Metanephros (tissue), 2 donors: ENCODE results near the gene CFAP44.

GRCh38 chr3:113440848-113441811 lies at the start of gene CFAP44:
TSS of gene CFAP44 (minus strand) at chr3:113441493.
- RAMPAGE, long total RNA: no peak

DNA sequence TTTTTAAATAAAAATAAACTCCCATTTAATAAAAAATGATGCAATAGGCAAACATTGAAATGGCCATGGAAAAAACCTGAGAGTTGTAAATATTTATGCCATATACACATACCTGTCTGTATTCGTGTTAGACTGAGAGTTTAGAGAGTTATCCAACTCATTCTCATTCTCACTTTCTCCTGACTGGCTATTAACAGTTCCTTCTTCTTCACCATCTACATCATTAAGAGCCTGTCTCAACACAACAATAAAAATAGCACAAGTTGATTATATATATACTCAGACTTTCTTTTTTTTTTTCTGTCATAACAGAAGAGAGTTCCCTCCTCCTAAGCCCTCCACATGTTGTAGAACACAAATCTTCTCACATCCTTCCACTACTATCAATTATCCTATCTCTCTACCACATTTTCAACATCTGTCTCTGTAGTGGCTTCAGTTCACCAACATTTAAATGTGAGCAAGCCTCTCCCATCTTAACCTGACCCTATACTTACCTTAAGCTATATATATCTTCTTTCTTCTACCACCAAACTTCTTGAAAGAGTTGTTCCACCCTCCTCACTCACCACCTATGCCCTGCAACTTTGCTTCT lies 26.0 kb downstream of the SPICE1 start:
- RAMPAGE, long total RNA: no peak

GRCh38 chr3:113505723-113506299 lies 9.1 kb downstream of the SPICE1 start:
- RAMPAGE, long total RNA: no peak

GRCh38 chr3:113533595-113534000 lies 1.2 kb downstream of the SIDT1 start:
- RAMPAGE, long total RNA: no peak

- RAMPAGE, long total RNA: no peak
These were observed 19.3 kb downstream of the USF3 start for GRCh38 chr3:113677088-113677572.

DNA sequence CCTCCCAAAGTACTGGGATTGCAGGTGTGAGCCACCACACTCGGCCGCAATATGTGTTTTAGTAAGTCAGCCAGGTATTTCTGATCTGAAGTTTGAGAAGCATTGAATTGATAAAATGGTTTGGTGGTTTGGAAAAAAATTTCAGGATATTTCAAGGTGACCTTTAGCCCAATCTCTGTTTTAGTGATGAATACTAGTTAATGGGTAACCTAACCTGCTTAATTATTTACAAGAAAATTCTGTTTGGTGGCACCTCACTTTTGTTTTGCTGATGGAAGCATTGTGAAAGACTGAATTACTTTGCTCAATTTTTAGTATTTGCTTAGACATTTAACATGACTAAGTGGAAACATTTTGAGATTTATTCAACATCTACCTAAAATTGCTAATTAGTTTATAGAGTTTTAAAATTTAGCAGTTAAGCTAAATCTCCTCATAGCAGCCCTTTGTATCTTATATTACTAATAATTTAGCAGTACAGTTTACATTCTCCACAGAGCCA lies 35.2 kb downstream of the GRAMD1C start:
- RAMPAGE, long total RNA: no peak

GRCh38 chr3:113985061-113986107 lies 37.6 kb downstream of the ZDHHC23 start:
- RAMPAGE, long total RNA: no peak

DNA sequence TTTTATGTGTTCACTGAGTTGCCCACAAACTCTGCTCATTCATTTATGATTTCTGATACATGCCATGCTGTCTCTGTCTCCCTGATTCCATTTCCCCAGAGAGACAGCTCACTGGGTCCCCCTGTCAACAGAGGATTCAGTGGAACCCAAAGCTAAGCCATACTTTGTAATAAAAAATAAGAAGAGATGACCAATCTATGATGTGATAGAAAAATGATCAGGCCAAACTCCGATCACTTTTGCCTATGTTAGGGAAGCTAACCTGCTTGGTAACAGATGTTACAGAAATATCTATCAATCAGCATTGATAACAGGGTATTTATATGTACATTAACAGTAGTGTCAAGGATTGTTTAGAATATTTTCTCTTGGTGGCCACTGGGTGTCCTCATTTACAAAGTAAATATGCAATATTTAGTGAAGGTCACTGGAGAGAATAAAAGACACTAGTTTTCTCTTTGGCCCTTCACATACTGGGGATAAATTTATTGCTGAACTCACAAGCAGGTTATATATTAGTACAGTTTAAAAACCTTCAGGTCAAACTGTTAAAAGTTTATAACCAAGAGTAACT lies 68.9 kb downstream of the TIGIT start:
- RAMPAGE, long total RNA: no peak

DNA sequence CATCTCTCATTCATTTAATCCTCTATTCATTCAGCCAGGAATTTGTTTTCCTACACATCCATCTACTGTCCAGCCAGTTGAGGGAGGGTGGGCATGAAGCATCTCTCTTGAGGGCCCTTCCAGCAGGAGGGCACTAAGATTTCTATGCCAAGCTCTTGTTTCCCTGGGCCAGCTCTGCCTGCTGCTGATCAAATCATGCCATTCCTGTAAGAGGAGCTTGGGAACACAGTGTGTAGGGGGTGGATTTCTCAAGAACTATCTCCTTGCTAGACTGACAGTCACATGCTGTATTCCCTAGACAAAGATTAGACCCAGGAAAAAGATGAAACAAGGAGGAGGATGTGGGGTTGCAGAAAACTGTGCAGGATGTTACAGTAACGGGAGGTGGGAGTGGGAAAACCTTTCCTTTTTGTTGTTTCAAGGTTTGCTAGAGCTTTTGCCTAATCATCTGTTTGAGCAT lies 71.5 kb downstream of the TIGIT start:
- RAMPAGE, long total RNA: no peak

- RAMPAGE, long total RNA: no peak
These were observed 133.6 kb downstream of the TIGIT start for GRCh38 chr3:114427433-114427867.

- RAMPAGE, long total RNA: no peak
These were observed 134.2 kb downstream of the TIGIT start for GRCh38 chr3:114427868-114428578.

DNA sequence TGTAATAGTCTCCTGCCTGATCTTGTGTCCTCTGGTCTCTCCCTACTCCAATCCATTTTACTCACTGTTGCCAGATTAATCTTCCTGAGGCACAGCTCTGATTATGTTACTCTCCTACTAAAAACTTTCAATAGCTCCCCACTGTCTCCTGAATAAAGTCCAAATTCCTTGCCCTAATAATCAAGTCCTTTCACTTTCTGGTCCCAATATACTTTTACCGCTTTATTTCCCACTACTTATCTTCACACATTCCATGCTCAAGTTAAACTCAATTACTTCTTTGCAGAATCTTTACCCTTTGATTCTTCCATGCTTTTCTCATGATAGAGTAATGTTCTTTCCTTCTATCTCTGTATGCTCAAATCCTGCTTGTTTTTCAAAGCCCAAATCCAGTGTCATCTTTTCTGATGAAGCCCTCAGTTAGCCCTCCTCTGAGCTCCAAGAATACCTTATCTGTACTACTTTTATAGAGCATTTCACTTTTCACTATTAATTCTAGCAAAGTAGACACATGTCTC lies 181.1 kb downstream of the TIGIT start:
- RAMPAGE, long total RNA: no peak

DNA sequence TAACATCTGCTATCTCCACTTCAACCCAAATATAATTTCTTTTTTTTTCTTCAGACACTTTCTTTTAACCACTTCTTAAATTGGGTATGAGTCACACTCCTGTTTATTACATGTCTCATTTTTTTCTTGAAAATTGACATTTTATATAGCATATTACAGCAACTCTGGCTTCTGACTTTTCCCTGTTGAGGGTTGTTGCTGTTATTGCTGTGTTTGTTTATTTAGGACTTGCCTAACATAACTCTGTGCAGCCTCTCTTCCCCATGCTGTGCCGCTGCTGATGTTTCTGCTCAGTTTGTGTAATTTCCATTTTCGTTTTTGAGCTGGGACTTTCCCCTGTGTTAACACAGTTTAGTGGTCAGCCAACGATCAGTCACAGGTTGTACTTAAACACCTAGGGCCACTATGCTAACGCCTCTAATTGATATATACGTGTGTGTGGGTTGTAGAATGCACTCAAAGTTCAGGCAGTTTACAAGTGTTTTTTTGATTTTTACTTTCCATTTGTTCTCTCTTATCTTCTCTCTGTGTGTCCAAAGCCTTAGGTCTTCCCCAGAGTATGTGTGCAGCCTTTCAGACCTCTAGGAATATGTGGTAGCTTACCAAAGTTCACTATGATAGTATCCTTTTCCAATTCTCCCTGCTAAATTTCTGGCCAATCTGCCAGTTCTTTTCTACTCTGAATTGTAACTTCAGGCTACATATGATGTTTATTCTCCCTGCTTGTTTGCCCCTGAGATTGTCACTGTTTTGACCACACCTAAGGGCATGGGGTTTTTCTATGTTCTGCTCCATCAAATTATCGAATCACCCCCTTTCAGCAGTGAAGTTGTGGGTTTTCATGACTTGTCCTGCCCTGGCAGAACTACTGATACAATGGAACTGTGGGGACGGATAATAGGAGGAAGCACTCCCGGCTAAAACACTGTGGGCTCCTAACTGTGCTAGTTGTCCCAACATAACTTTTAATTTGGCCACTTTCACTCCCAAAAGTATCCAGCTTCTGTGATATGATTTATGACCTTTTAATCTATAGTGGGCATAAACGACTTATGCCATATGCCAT lies 337.1 kb downstream of the ZBTB20 start:
- RAMPAGE, long total RNA: no peak

- RAMPAGE, long total RNA: no peak
These were observed 1.6 kb downstream of the ZBTB20 start for GRCh38 chr3:115145483-115145887.

DNA sequence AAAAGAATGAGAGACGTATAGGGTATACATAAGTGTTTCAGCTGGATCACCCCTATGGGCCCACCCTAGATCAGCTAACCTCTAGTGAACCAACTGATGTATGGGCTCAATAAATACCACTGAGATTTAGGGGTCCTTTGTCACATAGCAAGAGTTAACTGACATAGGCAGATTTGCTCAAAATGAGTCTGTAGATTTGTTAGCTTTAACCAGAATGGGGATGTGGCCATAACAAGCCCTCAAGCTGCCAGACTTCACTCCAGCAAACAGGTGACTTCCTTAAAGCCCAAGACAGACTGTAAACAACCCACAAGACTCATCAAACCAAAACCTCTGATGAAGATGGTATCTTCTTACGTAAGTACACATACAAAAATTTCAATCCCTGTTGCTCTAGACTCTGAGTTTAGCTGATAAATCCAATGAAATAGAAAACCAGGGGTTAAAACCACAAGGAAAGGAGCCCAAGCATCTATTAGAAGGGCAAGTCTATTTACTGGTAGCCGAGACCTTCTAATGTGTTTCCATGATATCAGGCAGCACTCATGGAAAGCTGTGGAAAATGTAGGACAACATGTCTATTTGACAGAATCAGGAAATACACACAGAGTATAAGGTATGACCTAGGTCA lies 18.2 kb upstream of the ZBTB20 start:
- RAMPAGE, long total RNA: no peak

GRCh38 chr3:117217899-117218098 lies 772.5 kb upstream of the LSAMP start:
- RAMPAGE, long total RNA: no peak

- RAMPAGE, long total RNA: start-site peak on the minus strand at chr3:117997485-117997582, 62 and 59 reads in 2 replicates
These were observed 1037.3 kb downstream of the IGSF11 start for GRCh38 chr3:117997420-117997641.

GRCh38 chr3:118942516-118943264 lies 92.0 kb downstream of the IGSF11 start:
- RAMPAGE, long total RNA: no peak

DNA sequence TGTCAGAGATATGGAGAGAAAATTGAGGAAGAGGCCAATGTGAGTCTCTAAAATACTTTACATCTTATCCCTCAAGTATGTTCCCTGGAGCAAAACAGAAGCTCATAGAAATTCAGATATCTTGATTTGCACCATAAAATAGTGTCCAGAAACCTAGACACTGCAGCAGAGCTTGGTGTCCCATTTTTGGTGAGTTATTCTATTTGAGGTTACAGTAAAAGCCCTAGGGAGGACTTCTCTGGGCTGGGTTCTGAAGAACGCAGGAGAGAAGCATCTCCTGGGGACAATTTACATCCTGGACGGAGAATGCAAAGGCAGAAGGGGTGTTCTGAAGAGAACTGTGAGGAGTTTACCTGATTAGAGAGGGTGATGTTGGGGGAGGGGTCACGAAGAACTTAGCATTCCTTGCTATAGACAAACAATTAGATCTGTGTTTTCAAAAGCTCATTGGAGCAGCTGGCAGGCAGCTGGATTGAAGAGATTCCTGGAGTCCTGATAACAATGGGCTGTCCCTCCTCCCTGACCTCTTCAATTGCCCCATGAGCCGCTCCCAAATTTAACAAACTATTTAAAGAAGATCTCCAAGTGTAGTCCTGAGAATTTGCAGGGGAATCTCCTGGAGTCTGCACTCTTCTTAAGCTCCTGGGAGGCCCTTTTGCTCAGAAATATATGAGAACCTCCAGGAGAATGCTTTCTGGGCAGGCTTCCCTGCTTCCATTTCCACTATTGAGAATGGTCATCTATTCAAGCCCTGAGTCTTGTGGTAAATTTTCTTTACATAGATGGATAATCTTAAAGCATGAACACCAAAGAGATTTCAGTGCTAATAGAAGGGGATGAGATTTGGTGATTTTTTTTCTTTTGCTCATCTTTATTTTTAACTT lies 55.2 kb downstream of the ARHGAP31 start:
- RAMPAGE, long total RNA: no peak

DNA sequence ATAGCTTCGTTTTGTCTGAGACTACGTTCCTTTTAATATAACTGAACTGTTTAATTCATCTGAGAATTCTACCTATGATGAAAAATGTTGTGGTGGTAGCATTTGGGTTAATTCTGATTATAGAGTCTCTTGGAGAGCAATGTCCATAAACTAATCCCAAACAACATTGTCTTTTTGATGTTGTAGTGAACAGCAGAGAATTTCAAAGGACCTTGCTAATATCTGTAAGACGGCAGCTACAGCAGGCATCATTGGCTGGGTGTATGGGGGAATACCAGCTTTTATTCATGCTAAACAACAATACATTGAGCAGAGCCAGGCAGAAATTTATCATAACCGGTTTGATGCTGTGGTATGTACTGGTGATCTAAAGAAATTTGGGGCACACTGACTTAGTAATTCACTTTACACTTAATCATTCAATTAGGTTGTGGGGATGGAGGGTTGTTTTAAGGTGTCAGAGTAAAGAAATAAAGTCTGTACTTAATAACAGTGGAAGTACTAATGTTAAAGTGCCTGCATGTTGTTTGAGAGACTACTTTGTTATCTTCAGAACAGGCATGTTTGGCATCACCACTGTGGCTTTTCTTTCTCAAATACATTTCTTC lies 2.3 kb downstream of the TIMMDC1 start:
- RAMPAGE, long total RNA: no peak